Bile duct (tissue), 1 donor: ENCODE measurements around a stretch of chr10.

DNA sequence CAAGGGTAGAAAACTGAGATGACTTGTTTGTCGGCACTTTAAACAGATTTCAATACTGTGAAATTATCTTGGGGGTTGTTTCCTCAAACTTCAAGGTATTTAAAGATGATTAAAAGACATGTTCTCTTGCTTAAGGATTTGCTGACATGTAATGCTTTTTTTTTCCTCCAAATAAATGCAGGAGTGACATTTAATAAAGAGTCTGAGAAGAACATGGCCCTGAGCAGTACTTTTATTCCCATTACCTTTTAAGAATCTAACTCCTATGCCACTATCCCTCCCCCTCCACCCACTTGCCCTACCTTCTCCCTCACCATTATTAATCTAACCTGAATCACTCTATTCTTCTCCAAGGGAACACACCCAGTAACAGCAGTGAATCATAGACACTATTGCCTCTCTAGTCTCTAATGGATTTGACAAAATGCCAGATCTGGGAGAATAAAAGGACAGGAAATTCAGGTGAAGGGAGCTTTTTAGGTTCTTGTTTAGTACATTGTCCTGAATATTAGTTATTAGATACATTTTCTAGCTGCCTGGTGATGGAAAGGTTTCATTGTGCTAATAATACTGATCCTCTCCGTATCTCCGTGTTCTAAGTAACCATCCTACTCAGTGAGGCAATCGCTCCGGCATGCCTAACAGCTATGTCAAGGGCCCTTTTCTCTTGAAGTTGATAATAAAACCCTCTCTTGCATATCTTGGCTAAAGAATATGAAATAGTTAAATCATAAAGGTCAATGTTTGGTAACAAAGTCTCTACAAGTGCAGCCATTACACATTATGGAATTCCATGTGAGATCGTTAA is 4.2 kb upstream of the SFR1 start:
- PRO-cap, result no peak

DNA sequence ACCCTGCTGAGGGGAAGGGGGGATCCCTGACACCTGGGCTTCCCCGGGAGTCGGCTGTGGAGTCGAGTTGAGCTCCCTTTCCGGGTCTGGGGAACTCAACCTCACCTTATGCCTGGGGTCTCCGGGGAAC is 93 bp downstream of the SFR1 start:
- PRO-cap, result no peak

GRCh38 chr10:104268101-104268329 is 969 bp upstream of the GSTO2 start:
- PRO-cap, result no peak

GRCh38 chr10:104299916-104300629 is 31.1 kb downstream of the GSTO2 start:
- PRO-cap, result no peak

DNA sequence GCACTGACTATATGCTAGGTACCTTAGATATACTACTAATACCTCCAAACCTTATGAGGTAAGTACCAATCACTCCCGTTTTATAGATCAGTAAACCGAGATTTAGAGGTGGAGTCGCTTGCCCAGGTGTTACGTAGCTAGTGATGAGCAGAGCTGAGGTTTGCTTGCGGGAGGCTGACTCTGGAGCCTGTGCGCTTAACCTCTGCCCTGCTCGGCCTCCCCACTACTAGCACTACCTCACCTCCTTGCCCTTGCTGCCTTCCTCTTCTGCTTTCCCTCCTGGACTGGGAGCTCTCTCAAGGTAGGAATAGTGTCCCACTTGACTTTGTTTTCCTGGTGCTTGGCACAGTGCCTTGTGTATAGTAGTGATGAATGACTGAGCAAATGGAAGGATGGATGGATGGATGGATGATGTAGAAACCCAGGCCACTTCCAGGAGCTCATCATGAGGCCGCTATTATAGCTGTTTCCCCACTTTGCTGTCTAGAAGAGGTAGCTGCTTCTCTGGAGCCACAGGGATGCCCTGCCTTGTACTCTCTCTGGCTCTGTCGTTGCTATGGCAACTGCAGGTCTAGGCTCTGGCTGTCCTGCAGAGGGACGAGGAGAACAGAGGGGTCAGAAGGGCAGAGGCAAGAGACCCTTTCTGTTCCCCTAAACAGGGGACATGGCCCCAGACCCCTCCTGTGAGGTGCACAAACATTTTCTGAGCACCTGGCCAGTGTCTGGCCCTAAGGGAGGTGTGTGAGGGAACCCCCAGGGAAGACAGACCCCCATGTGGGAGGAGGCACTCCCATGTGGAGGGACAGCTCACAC is 31.6 kb downstream of the ITPRIP start:
- PRO-cap, result no peak

DNA sequence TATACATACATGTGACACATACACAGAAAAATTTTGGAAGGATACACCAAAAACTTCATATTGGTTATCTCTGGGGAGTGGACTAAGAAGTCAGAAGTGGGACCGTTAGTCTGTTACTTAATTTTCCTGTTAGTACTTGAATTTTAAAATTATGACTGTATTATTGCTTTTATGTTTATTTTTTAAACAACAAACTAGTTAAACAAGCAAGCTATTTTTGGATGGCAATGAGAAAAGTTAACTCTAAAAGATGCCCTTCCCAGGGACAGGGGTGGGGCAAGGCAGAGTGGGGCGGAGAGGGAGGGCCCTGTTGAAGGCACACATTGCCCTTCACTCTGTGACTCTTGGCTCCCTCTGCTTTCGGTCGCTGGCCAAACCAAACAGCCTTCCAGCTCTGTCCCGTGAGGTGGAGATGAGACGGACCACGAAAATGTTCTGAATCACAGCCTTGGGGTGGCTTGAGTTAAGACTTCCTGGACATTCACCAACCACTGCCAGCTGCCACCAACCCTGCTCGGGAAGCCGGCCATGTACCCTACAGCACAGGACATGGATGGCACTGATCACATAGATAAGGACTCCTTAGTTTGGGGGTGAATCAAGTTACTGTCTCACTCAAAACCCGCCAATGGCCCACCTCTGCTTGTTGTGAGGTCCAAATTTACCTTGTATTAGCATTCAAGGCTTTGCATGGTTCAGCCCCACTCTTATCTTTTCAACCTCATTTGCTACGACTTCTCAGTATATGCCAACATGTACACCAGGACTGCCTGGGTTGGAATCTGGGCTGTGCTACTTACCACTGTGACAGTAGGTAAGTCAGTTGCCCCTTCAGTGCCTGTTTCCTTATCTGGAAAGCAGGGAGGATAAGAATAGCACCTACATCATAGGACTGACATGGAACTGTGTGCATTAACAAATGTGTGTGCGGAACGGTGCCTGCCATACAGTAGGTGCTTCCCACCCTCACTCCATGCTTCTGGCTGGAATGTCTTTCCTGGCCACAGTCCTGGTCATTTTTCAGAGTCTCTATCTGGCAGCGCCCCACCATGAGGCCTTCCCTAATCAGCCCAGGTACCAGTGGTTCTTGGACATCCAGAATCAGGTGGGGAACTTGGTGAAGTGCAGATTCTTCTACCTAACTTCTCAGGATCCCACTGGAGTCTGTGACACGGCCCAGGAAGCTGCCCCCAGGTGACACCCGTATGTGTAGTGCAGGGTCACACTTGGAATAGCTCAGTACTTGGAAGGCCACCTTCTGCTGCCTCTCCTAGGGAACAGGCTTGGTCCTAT is 28.1 kb downstream of the ITPRIP start:
- PRO-cap, result no peak

- PRO-cap, result no peak
Observed at GRCh38 chr10:104318301-104318900, 19.9 kb downstream of the ITPRIP start.

- PRO-cap, result no peak
Observed at GRCh38 chr10:104322963-104323562, 15.2 kb downstream of the ITPRIP start.

DNA sequence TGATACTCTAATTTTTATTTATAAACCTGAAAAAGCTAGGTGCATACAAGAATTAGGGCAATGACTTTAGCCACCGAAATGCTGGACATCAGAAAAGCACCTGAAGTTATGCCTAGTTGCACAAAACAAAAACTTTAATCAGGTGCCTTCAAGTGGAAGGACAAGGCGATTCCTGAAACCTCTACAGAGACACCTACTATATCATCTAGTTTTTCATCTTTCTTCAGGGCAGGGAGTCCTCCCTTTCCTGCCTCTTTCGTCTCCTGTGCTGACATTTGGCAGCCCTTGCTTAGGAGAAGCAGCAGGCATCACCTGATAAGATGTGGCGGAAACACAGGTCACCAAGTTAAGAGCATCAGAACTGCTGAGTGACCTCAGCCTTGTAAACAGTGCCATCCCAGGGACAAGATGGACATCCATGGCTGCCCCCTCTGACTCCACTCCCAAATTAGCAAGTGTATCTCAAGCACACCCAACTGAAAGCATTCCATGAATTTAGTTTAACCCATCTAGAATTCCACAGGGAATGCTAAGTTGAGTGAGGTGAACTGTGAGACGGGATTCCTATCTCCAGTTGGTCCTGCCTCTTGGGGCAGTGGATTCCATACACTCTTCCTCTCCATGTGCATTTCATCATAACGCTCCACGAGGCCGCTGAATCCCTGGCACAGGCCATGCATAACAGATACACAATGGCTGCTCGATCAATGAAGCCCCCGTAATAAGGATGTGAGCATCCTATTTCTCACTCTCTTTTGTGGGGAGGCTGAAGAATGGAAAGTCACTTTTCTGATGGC is 5.8 kb downstream of the ITPRIP start:
- PRO-cap, result no peak

GRCh38 chr10:104335307-104336012 is 2.8 kb downstream of the ITPRIP start:
- PRO-cap, result no peak

GRCh38 chr10:109883848-109885086 is 39.0 kb downstream of the XPNPEP1 start:
- PRO-cap, result no peak

GRCh38 chr10:109895410-109896109 is 27.8 kb downstream of the XPNPEP1 start:
- PRO-cap, result no peak

DNA sequence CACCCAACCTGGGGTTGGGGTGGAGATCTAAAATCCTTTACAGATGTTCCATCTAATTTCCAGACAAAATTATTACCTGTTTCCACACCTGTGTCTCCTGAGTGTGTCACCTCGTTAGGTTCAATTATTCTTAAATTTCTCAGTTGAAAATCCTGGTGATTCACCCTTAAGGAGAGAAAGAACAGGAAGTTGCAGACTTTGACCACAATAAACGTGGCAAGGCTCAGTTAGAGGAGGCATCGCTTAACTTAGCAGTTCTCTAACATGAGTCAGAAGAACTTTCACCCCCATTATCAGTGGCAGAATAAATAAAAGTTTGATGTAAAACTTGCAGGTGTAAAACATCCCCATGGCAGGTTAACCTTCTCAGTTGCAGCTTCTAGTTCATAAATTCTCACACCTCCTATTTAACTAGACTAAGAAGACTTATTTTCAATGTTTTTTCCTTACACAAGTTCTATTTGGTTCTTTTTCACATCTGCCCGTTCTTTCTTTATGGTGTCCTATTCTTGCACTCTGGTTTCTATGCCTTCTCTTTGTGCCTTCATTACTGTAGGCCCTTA is 8.3 kb downstream of the XPNPEP1 start:
- PRO-cap, result no peak

DNA sequence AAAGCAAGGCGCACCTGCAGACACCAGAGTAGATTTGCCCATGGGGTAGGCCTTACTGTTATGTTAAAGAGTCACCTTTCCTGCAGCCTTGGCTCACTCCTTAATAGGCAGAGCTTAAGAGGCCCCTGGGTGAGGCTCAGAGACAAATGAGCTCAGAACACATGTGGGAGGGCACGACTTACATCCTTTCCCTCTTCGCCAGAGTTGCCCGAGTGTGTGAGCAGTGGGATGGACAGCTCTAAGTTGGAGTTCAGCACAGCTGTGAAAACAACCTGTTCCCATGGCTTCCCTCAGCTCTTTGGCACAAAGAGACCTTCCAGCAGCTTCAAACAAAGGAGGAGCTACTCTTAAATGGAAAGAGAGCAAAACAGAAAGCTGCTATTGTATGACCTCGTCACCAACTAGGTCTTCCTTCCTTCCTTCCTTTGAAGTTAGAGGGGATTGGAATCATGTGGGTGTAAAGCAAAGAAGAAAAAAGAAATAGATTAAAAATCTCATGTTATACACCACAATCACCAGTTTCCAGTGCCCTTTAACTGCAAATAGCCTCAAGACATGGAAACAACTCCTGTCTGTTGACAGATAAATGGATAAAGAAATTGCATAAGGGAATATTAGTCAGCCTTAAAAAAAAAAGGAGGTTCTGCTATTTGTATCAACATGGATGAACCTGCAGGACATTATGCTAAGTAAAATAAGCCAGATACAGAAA is 11.9 kb upstream of the XPNPEP1 start:
- PRO-cap, result no peak

DNA sequence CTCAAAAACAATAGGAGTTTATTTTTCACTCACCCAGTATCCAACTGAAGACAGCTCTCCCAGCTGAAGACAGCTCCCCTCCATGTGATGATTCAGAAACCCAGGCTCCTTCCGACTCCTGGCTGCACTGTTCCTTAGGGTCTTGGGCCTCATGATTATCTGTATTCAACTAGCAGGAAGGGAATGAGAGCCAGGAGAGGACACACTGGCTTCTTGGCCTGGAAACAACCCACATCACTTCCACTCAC is 30.3 kb upstream of the XPNPEP1 start:
- PRO-cap, result no peak

DNA sequence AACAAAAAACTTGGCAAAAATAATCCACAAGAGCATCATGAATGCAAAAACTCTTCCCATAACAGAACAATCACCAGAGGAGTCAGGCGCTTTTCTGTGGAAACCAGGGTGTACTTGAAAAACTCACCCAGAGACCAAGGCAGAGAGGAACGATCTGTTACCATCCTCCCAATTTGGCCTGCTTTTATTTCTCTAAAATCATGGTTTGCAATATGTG is 36.4 kb upstream of the XPNPEP1 start:
- PRO-cap, result no peak

GRCh38 chr10:109967047-109968163 is 40.4 kb upstream of the ADD3 start:
- PRO-cap, result unidirectional peak, plus-strand start at chr10:109967727

DNA sequence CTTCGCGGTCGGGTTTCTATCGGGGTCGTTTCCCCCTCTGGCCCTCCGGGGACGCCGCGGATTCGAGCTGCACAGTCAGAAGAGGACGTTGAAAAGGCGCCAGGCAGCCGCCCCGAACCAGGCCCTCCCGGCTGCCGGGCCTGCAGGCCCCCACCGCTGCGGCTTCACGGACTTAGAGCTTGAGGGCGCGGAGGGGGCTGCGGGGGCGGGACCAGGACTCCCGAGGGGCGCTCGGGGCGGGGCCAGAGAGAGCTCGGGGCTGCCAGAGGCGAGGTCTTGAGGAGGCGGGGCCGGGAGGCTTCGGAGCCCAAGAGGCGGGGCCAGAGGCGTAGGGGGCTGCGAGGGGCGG is 275 bp upstream of the ADD3 start:
- PRO-cap, result bidirectional peak, plus-strand start outside the sequence, minus-strand start at position 90 of the sequence

GRCh38 chr10:110058099-110058637 is 50.4 kb downstream of the ADD3 start:
- PRO-cap, result no peak

GRCh38 chr10:110077424-110078036 is 69.7 kb downstream of the ADD3 start:
- PRO-cap, result no peak